Metanephros (tissue), 2 donors: Measurements from ENCODE around the gene ADD1.

- RAMPAGE, long total RNA: no peak
These were observed 40.8 kb upstream of the MXD4 start for GRCh38 chr4:2302745-2303004.

GRCh38 chr4:2489790-2490827 is 21.2 kb downstream of the RNF4 start:
- RAMPAGE, long total RNA: no peak

DNA sequence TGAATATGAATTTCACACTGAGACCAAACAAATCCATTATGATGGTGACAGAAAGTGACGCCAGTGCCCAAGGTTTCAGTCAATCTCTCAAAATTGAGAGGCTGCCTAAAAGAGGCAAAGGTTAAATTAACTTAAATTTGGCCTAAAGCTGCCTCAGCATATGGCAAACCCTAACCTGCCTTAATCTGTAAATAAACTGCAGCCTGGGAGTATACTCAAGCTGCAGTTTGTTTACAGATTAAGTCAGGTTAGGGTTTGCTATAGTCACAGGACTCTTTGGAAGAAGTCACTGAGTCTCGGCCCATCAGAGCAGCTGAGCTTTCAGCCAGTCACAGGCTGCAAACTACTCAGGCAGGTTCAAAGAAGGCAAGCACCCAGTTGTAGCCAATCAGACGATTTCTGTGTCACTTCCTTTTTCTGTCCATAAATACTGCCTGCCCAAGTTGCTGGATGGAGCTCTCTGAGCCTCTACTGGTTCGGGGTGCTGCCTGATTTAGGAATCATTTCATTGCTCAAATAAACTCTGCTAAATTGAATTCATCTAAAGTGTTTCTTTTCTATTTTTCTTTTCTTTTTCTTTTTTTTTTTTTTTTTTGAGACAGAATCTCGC is 7.4 kb upstream of the SH3BP2 start:
- RAMPAGE, long total RNA: no peak

- RAMPAGE, long total RNA: no peak
These were observed 4.5 kb upstream of the SH3BP2 start for GRCh38 chr4:2788231-2788919.

GRCh38 chr4:2814492-2815036 is 21.7 kb downstream of the SH3BP2 start:
- RAMPAGE, long total RNA: no peak

DNA sequence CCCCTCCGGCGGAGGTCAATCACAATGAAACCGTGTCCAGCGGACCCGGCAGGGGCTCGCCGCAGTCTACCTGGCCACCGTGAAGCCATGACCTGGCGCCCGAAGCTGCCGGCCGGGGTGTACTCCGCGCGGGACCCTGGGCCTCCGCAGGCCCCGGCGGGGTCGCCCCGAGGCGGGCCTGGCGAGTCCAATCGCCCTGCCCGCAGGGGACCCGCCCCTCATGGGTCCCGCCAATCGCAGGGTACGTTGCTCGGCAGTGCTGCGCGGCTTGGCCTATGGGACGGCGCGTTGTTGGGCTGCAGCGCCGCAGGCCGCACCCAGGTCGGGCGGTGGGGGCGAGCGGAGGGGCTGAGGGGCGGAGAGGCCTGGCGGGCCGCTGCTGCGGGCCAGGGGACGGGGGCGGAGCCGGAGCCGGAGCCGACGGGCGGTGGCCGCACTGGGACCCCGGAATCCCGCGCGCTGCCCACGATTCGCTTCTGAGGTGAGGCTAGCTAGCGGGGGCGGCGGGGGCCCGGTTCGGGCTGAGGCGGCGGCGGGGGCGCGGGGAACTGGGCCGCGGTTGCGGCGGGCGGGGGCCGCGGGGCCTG is at the start of gene ADD1:
Gene ADD1, plus strand, starts transcription at position 301 of the 587 bp plus-strand sequence.
- RAMPAGE, long total RNA: no peak

- RAMPAGE, long total RNA: no peak
These were observed 40.8 kb downstream of the MFSD10 start for GRCh38 chr4:2893842-2894138.

GRCh38 chr4:2933645-2934646 is 679 bp downstream of the MFSD10 start:
- RAMPAGE, long total RNA: no peak

GRCh38 chr4:2954175-2954624 is 9.0 kb downstream of the NOP14 start:
- RAMPAGE, long total RNA: no peak

GRCh38 chr4:3047543-3048323 is 26.7 kb upstream of the HTT start:
- RAMPAGE, long total RNA: no peak

DNA sequence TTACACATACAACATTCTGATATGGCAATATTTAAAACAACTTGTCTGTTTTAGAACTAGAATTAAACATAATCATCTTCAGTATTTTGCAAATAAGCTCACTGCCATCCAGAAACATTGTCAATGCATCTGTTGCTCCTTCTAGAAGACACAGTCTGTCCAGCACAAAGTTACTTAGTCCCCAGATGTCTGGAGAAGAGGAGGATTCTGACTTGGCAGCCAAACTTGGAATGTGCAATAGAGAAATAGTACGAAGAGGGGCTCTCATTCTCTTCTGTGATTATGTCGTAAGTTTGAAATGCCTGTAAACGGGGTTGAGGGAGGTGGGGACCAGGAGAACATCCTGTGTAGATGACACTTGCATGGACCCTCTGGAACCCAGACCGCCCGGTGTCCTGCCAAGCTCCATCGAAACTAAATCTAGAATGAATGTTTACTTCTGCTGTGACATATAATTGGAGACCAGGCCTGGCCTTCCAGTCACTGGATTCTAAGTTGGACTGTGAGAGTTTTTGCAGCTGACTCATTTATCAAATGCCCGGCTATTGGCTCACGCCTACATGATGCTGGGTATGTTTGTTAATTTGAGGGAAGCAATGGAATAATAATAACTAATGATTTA is 45.0 kb upstream of the MSANTD1 start:
- RAMPAGE, long total RNA: no peak

GRCh38 chr4:3331258-3331863 is 38.5 kb downstream of the RGS12 start:
- RAMPAGE, long total RNA: no peak

- RAMPAGE, long total RNA: no peak
These were observed 71.9 kb upstream of the HGFAC start for GRCh38 chr4:3369626-3370559.

DNA sequence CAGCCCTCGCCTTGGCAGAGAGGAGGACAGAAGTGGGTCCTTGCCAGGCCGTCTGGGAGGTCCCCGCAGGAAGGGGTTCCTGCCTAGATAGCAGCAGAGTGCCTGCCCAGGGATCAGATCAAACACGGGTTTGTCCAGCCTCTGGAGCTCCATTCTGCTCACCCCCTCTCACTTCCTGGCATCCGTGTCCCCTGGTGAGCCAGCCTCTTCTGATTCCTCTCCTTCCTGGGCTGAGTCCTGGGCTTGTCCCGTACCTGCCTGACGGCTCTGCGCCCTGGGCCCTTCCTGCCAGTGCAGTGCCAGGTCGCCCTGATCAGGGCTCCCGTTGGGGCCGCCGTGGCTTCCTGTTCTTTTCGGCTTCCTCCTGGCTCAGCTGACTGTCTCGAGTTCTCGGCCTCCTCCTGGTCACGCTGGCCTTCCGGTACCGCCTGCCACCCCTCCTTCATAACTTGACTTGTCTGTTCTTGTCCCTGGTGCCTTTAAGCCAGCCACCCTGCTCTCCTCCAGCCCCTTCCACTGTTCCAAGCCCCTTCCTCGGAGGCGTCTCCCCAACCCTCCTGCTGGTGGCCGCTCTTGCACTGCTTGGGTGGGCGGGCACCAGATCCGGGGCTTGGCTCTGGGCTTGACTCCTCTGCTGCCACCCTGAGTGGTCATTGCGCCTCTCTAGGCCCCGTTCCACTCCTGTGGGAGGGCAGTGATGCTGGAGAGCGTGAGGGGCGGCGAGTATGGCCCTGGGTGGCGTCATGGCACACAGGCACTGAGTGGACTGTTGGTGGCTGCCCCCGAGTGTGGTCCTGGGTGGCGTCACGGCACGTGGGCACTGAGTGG is 56.3 kb upstream of the HGFAC start:
- RAMPAGE, long total RNA: no peak

GRCh38 chr4:3389242-3389948 is 52.4 kb upstream of the HGFAC start:
- RAMPAGE, long total RNA: no peak

GRCh38 chr4:3405157-3405372 is 36.7 kb upstream of the HGFAC start:
- RAMPAGE, long total RNA: no peak

DNA sequence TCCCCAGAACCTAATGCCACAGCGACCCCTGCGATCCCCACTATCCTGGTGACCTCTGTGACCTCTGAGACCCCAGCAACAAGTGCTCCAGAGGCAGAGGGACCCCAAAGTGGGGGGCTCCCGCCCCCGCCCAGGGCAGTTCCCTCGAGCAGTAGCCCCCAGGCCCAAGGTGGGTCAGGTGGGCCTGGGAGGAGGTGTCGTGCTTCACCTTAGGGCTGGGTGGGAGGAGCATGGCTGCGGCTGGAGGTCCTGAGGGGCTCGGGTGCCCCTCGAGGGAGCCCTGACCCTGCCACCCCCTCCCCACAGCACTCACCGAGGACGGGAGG is 939 bp downstream of the HGFAC start:
- RAMPAGE, long total RNA: no peak

- RAMPAGE, long total RNA: no peak
These were observed 21.3 kb downstream of the DOK7 start for GRCh38 chr4:3484227-3485016.

DNA sequence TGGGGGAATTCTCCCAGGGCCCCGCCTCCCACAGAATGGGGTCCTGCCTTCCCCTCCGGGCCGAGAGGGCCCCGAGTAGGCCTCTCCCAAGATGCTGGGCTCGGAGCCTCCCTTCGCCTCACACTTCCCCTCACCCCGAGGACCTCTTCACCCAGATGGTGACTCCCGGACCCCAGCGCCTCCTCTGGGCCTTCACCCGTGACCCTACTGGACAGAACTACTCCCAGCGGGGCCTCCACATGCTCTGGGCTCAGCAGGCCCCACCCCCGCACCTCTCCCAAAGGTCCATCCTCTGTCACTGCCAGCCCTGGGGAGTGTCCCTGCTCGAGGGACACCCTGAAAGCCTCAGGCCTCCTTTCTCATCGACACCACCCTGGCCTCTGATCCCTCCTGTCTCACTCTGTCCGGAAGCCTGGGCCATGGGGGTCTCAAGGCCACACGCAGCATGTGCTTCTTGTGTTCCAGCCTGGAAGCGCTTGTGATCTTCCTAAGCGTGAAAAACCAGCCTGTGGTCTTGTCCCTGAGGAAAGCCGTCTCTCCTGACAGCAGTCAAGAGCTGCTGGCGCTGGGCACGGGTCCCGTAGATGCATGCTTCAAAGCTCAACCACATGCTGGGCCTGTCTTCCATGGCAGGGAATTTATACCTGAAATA is 10.9 kb downstream of the LRPAP1 start:
- RAMPAGE, long total RNA: no peak

- RAMPAGE, long total RNA: no peak
These were observed 55.9 kb upstream of the ADRA2C start for GRCh38 chr4:3709892-3711084.